ENCODE data around the genes RNFT2 and FBXO21.

DNA sequence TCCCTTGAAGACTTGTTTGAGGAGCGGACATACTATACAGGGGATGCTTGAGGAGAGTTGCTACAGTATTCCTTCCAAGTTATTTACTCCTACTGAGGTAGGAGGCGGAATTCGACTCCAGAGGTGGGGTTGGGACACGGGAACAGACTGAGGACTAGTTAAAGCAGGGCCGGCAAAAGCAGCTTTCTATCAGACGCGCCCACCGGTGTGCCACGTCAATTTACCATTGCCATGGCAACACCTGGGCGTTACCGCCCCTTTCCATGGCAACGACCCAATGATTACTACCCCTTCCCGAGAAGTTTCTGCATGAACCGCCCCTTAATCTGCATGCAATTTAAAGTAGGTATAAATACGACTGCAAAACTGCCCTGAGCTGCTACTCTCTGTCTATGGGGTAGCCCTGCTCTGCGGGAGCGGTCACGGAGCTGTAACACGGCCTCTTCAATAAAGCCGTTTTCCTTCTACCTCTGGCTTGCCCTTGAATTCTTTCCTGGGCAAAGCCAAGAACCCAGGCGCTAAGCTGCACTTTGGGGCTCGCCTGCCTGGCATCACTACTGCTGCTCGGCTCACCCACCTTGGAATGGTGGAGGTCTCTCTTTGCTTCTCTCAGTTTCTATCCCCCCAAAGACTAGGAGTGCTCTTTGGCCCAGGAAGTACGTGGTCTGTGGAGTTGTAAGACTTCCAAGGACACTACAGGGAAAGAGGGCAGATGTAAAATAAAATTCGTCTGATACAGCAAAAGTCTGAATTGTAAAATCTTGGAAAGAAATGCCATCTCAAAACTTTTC is 52.8 kb upstream of the MAP1LC3B2 start:
- PRO-cap = no peak

DNA sequence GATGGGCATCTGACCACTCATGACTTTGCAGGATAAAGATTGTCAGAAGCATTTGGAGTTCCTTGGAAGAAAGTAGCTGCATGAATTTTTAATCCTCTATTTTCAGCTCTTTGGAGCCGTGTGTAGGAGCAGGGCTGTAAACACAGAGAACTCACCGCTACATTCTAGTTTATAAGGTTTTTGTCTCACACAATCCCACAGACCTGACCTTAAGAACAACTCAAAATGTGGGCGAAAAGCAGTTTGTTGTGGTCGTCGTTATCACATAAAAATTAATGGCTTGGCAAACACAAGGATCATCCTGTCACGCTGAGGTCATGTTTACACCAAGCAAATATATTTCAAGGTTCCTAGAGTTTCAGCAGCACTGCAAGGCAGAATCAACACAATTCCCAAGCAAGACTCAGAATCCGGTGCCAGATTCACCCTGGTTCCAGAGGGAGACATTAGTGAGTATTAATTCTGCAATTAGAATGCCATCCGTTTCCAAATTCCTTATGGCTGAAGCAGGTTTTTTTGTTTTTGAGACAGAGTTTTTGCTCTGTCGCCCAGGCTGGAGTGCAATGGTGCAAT is 30.2 kb upstream of the MAP1LC3B2 start:
- PRO-cap = no peak

- PRO-cap = unidirectional peak, minus-strand start at chr12:116534466
Measured at GRCh38 chr12:116534359-116535114, 24.6 kb upstream of the MAP1LC3B2 start.

- PRO-cap = no peak
Measured at GRCh38 chr12:116558810-116559312, 320 bp upstream of the MAP1LC3B2 start.

DNA sequence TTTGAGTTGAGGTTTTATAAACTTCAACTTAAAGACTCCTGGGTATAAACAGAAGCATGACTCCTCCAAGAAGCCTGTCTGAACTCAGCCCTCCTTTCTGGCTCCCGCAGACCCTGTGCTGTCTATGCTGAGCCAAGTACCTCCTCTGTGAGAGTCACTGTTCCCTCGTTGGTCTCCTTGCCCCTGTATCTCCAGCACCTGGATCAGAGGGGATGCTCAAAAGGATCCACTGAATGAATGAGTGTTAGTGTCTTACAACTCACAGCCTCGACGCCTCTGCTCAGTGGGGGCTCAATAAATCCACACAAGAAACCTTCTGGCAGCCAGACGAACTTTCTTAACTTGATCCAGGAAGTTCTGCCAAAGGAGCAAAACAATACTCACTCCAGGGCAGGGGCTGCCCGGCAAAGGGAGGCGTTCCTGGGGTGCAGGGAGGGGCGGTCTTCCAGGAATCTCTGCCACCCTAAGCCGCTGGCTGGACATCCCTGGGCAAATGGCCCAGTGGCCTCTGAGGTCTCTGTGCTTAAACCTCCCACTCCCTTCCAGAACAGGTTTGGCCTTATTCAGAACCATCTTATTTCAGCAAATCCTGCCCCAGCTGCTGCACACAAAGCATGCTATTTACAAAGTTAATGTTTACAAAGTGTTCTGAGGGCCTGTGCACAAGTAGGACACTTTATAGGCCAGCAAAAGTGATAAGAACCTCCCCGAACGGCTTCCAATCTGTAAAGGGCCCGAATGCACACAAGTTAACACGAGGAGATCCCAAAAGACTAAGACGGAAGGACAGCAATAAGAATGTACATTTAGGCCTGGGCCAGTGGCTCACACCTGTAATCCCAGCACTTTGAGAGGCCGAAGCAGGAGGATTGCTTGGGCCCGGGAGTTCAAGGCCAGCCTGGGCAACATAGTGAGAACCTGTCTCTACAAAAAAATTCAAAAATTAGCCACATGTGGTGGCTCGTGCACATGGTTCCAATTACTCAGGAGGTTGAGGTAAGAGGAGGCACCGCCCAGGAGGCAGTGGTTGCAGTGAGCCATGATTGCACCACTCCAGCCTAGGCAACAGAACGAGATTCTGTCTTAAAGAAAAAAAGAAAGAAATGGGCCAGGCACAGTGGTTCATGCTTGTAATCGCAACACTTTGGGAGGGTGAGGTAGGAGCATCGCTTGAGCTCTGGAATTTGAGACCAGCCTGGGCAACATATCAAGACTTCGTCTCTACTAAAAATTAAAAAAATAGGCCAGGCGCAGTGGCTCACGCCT is 33.2 kb downstream of the MAP1LC3B2 start:
- PRO-cap = no peak

GRCh38 chr12:116598937-116599950 is 40.1 kb downstream of the MAP1LC3B2 start:
- PRO-cap = bidirectional peak, plus-strand start at chr12:116599569, minus-strand start at chr12:116599440

- PRO-cap = no peak
Measured at GRCh38 chr12:116601207-116601603, 42.0 kb downstream of the MAP1LC3B2 start.

DNA sequence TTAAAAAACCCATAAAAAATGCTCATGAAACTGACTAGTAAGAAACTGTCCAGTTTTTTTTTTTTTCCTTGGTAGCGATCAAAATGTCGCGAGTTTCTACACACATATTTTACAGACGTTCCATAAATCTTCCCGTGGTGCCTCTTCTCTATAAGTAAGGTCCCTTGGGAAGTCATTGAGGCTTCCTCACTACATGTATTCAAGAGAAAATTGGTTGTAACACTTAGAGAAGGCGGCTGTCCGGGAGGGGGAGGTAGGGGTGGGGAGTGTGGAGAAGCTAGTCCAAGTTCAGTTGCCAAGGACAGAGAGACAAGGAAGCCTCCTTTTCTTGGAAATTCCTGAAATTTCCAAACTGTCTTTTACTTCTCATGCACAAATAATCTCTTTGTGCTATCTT is 44.9 kb downstream of the MAP1LC3B2 start:
- PRO-cap = no peak

- PRO-cap = no peak
Measured at GRCh38 chr12:116662463-116663404, 75.1 kb downstream of the SPRING1 start.

GRCh38 chr12:116737588-116738911 is at the start of gene RNFT2:
RNFT2 (plus strand) TSS chr12:116738315.
- PRO-cap = bidirectional peak, plus-strand start at chr12:116738346, minus-strand start at chr12:116738035

DNA sequence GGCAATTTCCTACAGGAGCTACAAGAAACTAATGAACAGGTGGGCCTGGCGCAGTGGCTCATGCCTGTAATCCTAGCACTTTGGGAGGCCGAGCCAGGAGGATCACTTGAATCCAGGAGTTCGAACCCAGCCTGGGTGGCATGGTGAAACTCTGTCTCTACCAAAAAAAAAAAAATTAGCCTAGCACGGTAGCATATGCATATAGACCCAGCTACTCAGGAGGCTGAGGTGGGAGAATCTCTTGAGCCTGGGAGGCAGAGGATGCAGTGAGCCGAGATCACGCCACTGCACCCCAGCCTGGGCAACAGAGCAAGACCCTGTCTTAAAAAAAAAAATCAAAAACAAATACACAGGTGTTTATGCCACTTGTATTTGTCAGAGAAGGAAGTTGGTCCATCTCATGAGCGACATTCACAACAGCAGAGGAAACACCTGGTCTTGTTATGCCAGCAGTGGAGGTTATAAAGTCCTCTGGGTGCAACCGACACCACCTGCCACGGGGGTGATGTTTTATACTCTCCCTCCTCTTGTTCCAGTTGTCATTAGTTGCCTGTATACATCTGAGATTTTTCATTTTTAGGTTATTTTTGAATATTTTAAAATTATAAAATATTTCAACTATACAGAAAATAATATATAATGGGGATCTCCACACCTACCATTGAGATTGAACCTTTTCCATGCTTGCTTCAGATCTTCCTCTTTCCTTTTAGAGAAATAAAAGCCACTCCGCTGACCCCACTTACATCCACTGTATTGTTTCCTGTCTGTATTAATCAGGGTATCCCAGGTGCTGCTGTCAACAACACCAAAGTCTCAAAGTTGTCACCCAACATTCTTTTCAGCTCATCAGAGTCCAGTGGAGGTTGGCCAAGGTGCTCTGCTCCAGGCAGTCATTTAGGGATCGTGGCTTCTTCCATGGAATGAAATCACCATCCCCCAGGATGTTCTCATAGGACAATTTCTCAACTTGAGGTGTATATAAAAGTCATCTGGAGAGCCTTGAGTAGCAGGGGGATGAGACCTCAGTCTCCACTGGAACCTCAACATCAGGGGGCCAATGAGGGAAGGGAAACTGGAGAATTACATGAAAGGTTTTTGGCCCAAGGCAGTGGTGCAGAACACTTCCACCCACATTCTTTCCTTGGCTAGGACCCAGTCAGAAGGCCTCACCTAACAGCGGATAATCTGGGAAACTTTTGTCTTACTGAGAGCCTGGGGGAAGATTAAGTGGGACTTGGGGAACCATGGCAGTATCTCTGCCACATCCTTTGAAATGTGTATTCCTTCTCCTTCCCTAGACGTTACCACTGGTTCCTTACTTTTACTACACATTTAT is 65.1 kb downstream of the RNFT2 start:
- PRO-cap = no peak

DNA sequence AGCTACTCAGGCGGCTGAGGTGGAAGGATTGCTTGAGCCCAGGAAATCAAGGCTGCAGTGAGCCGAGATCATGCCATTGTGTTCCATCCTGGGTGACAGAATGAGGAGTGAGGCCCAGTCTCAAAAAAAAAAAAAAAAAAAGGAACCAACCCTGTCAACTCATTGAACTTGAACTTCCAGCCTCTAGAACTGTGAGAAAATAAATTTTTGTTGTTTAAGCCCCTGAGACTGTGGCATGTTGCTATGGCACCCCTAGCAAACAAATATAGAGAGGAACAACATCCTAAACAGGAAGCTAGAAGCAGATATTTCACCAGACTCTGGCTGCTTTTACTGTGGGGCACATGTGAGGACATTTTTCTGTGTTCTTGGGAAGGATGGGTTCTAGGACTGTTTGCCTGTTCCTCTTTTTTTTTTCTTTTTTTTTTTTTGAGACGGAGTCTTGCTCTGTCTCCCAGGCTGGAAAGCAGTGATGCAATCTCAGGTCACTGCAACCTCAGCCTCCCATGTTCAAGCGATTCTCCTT is 4.1 kb upstream of the HRK start:
- PRO-cap = no peak

DNA sequence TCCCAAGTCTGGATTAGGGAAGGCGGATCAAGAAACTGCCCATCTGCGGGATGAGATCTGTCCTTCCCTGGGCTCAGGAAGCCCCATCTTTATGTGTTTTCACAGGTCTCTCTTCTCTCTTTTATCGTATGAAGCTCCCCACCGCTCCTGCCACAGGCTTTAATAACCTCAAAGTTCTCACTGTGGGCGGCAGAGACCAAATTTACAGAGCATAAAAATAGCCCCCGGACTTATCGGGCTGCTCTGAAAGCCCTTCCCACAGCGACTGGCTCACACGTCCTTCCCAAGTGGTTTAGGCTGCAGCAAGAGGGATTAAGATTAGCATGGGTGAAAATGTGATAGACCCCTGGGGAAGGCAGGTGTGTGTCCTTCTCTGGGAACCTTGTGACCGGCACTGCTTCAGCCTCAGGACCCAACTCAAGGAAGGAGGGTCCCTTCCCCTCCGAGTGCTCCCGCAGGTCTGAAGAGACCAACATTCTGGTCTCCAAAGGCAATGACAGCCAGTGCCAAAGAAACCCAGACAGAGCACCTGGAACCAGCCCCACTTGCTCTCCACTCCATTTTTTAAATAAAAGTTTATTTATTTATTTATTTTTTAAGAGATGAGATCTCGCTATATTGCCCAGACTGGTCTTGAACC is 47.7 kb downstream of the TESC start:
- PRO-cap = no peak

- PRO-cap = no peak
Measured at GRCh38 chr12:117142016-117142658, 42.9 kb upstream of the TESC start.

GRCh38 chr12:117188654-117189633 is 1.3 kb downstream of the FBXO21 start:
- PRO-cap = no peak

DNA sequence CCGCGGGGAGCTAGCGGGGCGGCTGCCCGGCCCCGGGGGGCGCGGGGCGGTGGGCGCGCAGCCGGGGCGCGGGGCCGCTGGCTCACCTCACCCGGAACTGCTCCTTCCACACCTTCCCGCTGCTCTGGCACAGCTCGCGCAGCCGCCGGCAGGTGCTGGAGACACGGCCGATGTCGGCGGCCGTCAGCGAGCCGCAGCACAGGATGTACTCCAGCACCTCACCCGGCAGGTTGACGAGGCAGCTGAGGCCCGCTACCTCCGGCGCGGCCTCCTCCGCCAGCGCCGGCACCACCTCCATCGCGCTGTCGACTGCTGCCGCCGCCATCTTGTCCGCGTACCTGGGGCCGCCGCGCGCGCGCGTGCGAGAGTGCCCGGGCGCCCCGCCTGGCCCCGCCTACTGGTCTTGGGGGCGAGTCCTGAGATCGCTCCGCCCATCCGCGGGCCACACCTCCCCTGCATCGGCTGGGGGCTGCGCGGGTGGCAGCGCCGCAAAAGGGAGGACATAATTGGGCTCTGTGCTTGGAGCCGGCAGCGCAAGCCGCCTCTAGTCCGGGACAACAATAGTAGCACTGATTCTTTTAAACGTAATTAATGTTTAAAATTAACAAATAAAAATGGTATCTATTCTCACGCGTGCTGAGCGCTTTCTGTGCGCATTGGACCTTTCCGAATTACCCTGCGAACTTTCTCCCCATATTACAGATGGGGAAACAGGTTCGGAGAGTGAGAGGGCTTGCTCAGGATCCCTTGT is at the start of gene FBXO21:
Gene FBXO21, minus strand, starts transcription at position 339 of the 751 bp plus-strand sequence.
- PRO-cap = unidirectional peak, minus-strand start at position 99 of the sequence; unidirectional peak, minus-strand start at position 340 of the sequence

DNA sequence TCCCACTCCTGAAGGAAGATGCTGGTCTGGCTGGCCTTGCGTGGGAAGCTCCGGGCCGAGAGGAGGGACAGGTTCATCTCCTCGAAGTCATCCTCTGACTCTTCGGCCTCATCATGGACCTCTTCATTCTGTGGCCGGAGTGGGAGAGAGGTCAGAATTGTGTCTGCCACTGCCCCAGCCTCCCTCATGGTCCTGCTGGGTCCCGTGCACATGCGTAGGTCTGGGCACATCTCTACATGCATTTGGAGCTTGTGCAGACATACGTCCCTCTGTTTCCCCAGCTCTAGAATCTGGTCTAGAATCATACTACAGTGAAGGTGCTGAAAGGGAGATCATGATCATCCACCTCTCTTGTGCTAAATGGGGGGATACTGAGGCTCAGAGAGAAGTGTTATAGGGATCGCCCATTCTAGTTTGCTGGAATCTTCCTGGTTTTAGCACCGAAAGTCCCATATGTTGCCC is 163.7 kb upstream of the NOS1 start:
- PRO-cap = no peak

DNA sequence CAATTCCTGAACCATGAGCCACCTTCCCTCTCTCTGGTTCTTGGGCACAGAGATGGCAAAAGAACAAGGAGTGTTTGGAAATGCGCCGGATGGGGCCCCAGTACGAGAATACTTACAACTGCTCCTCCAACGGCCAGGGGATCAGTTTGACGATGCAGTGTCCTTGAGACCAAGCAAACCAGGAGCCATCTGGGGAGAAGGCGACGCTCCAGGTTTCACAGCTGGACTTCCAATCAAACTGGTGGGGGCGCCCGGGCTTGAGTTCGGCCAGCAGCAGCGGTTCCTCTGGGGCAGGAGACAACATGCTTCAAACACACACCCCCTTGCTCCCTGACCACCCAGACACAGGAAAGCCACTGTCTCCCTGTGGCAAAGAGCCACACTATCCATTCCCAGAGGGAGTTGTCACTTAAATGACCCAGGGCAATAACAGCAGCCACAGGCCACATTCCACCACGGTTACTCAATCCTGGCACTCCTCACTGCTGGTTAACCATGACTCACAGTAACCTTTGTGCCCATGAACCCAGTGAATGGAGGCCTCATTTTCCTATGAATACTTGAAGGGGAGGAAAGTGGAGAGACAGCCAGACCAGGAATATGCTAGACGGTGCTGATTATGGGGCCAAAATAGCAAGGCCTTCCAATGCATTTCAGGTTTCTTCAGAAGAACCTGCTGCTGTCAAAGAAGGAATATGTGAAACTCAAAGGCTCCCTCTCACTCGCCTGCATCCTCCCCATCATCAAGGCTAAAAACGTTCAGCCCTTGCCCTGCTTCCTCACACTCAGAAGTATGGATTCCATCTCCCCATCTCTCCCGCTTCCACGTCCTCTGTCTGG is 8.6 kb downstream of the WSB2 start:
- PRO-cap = no peak

DNA sequence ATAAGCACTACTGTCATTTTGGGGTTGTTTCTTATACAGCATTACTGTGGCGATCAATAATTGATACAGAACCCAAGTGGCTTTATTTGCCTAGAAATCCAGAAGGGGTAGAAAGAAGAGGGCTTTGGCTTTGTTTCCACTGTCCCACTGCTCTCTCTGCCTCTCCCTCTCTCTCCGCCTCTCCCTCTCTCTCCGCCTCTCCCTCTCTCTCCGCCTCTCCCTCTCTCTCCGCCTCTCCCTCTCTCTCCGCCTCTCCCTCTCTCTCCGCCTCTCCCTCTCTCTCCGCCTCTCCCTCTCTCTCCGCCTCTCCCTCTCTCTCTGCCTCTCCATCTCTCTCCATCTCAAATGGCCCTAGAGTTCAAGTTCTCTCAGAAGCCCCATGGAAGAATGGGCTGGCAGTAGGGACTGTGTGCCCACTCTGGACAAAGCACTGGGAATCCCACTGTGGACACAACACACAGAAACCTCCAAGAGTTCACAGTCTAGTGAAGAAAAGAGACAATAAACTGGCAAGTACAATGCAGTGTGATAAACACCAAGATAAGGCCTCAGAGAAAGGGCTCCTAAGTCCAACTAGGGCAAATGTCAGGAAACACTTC is 5.6 kb downstream of the VSIG10 start:
- PRO-cap = no peak

- PRO-cap = no peak
Measured at GRCh38 chr12:118172027-118172858, 36.3 kb downstream of the PEBP1 start.